Mesangial cell (primary cell): ENCODE measurements around a stretch of chr10.

- RAMPAGE, long total RNA = no peak
Observed at GRCh38 chr10:131386592-131386863, 75.0 kb upstream of the TCERG1L start.

- RAMPAGE, long total RNA = no peak
Observed at GRCh38 chr10:131917950-131918975, 17.5 kb downstream of the PPP2R2D start.

GRCh38 chr10:131960655-131961605 lies 20.8 kb downstream of the BNIP3 start:
- RAMPAGE, long total RNA = no peak

DNA sequence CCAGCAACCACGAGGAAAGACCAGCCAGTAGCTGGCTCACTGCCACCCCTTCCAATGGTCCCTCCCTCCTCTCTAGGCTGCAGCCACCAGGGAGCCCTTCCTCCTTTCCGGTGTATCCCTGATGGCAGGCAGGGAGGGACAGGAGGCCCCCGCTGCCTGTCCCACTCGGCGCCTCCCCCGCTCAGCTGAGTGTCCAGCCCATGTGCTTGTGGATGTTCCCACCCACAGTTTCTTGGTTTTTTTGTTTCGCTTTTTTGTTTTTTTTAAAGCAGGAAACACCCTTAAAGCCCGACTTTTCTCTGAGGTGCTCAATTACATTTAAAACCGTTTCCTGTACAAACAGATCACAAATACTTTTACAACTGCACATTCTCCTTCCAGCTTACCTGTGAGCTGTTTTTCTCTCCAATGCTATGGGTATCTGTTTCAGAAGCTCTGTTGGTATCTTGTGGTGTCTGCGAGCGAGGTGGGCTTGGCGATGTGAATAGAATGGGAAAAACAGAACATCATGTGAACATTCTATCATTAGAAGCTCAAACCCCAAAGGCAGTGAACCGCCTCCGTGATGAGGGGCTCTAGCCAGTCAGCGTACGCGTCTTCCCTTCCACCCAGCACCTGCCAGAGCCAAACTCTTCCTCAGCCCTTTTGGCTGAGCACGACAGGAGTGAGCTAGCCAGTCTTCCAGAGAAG lies 8.9 kb downstream of the BNIP3 start:
- RAMPAGE, long total RNA = no peak

GRCh38 chr10:131973433-131974148 lies 8.1 kb downstream of the BNIP3 start:
- RAMPAGE, long total RNA = no peak

DNA sequence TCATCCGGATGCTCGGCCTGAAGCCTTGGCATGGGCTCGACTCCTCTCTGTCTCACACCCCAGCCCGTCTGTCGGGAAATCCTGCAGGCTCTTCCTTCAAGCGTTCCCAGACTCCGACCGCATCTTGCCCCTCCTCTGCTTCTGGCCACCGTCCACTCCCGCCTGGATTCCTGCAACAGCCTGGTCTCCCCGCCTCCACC lies 35.3 kb downstream of the STK32C start:
- RAMPAGE, long total RNA = no peak

DNA sequence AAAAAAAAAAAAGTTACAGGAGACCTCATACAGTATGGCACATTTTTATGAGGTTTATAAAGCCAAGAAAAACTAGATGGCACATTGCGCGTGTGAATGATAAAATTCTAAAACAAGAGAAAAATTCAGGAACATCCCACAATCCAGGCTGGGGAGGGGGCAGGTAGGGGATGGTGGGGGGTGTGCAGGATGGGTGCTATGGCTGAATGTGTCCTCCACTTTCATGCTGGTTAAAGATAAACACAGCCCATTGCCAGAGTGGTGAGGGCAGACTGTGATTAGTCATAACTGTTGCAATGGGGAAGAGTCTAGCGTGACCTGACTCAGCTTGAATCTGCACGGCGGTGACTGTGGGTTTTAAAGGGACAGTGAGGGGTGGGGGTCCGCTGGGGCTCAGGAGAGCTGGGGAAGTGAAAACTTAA lies 12.0 kb upstream of the LRRC27 start:
- RAMPAGE, long total RNA = no peak

DNA sequence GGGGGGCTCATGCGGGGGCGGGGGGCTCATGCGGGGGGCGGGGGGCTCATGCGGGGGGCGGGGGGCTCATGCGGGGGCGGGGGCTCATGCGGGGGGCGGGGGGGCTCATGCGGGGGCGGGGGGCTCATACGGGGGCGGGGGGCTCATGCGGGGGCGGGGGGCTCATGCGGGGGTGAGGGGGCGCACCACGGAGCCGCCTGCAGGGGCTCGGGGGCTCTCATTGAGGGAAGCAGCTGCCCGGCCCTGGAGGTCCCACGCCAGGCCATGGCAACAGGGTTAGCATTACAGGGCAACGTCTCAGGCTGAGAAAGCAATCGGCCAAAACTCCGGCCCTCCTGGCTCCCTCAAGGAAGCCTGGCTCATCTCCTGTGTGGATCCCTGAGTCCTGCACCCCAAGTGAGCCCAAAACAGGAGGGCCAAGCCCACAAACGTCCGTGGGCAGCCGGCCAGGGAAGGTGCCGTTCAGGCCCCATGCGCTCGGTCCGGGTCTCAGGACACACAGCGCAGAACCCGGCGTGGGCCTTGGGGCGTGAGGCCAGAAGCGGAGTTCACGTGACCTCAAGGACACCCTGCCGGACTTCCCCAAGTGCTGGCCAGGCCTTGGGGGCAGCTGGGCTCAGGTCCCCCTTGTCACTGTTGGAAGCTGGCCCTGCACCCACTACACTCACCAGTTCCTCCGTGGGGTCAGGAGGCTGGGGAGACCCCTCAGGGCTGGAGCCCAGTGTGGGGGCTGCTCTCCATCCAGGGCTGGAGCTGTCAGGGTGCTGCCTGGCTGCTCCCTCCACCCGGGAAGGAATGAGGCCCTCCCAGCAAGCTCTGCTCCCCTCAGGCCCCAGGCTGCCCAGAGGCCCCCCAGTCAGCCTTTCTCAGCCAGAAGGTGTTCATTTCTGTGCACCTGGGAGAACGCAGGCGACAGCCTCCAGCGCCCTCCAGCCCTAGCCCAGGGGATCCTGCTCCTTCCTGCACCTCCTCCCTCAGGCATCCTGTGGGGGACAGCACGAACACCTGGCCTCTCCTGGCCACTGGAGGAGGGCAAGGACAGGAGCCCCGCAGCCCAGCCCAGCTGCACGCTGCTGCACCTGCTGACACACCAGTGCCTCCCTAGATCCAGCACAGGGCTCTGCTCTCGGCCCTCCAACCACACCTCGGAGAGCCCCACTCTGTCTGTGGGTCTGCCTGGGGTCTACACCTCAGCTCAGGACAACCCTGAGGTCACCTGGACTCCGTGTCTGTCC lies 7.9 kb upstream of the PWWP2B start:
- RAMPAGE, long total RNA = no peak

- RAMPAGE, long total RNA = no peak
Observed at GRCh38 chr10:132409660-132410275, 12.8 kb downstream of the PWWP2B start.

GRCh38 chr10:132411063-132412163 lies 14.4 kb downstream of the PWWP2B start:
- RAMPAGE, long total RNA = no peak

- RAMPAGE, long total RNA = no peak
Observed at GRCh38 chr10:132447243-132448202, 50.5 kb downstream of the PWWP2B start.

DNA sequence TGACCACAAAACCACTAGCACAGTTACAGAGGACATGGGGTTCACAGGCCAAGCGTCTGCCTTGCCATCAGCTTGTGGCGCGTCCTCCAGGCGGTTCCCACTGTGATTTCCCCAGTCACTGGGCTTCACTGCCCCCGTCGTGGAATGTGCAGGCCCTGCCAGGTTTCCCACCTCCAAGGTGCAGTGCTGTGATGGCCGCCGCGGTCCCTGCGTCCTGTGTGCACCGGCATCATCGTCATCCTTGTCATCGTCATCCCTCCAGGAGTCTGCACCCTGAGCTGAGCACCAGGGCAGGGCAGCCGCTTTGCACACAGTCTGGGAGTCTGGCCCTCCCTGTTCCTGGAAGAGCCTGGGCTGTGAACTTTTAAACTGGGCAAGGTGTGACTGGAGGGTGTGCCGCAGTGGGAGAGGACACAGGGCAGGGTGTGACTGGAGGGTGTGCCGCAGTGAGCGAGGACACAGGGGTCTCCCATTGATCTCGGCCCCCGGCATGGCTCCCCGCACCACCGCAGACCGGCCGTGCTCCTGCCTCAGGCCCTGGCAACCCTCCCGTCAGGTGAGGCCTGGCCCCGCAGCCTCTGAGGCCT lies 61.9 kb downstream of the PWWP2B start:
- RAMPAGE, long total RNA = no peak

GRCh38 chr10:132537973-132538326 lies 363 bp downstream of the INPP5A start:
- RAMPAGE, long total RNA = no peak

- RAMPAGE, long total RNA = no peak
Observed at GRCh38 chr10:132545535-132546111, 8.0 kb downstream of the INPP5A start.

- RAMPAGE, long total RNA = no peak
Observed at GRCh38 chr10:132548180-132548969, 10.8 kb downstream of the INPP5A start.

GRCh38 chr10:132567419-132567804 lies 29.8 kb downstream of the INPP5A start:
- RAMPAGE, long total RNA = no peak

- RAMPAGE, long total RNA = no peak
Observed at GRCh38 chr10:132572334-132572688, 34.7 kb downstream of the INPP5A start.

DNA sequence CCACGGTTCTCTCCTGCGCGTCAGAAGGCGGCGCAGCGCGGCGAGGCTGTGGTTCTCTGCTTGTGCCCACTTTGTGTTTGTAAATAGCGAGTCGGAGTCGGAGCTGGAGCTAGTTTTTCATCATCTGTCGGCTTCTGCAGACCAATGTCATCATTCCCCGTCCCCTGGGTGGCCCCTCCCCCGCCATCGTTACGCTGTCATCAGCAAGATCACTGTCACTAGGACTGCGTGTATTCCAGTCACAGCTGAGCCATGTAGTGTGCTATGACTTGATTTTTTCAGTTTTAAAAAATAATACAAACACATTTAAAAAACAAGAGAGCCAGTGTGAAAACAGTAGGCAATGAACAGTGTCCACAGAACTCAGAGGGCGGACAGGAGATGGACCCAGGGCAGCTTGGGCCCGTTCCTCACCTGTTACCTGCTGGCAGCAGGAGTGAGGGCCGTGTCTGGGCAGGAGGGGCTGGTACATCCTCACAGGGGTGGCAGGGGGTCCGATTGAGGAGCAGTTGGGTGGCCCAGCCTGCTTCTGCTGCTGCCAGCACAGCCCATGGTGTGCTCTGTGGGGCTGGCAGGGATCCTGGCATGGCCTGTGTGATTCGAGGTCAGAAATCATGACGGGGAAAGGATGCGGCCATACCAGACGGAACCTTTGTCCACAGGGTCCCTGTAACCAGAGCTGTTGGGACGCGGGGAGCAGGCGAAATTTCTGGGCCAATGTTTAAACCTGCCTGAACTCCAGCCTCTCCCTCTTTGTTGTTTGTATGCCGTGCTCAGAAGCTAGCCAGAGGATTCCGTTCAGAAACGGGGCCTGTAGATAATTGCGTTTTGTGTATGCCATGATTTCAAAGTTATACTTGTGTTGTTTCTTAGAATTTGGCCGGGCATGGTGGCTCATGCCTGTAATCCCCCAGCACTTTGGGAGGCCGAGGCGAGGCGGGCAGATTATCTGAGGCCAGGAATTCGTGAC lies 49.5 kb downstream of the INPP5A start:
- RAMPAGE, long total RNA = no peak

- RAMPAGE, long total RNA = no peak
Observed at GRCh38 chr10:132590695-132591533, 53.3 kb downstream of the INPP5A start.

DNA sequence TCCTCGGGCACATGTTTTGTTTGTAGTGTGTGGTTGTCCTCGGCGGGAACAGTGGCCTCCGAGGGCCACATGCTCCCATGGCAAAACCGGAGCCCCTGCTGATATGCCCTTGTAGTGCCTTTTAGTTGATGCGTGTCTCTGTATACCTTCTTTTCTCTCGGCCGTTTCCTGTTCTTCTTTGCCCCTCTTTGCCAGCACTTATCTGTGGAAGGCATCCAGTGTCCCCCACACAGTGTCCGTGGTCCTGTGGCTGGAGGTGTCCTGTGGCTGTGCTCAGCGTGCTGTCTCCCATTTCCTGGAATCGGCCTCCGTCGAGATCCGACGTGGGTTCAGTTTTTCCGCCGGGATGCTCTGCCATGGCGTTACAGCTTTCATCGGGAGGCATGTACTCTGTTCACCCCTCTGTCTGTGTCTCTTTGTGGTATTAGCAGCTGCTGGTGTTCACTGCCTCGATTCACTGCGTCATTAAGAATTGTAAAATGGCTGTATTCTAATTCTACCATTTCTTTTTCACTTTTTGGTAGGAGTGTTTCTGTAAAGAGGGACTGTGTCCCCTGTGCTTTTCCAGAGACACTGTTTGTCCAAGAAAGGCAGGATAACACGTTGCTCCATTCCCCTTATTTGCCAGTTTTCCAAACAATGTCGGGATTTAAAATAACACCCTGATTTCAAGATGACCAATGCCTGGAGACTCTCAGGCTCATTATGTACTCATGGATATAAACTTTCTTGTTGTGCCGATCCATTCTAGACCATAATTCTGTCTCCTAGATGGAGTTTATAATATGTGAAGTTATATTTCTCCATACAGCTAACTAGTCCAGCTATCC lies 103.2 kb downstream of the INPP5A start:
- RAMPAGE, long total RNA = no peak